Left cardiac atrium (tissue), 1 donor: ENCODE measurements around a stretch of chr19.

DNA sequence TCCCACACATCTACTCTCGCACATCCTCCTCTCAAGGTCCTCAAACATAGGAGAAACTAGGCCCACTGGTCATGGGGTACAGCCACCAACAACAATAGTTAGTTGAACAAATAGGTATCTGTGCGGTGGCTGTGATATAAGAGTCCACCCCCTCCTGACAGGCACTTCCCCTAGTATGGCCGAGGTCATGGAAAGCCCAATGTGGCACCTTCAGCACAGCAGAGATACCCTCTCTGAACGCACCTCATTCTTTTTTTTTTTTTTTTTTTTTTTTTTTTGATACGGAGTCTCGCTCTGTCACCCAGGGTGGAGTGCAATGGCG, 1.3 kb downstream of the ZNF552 start:
- PRO-cap: no peak

DNA sequence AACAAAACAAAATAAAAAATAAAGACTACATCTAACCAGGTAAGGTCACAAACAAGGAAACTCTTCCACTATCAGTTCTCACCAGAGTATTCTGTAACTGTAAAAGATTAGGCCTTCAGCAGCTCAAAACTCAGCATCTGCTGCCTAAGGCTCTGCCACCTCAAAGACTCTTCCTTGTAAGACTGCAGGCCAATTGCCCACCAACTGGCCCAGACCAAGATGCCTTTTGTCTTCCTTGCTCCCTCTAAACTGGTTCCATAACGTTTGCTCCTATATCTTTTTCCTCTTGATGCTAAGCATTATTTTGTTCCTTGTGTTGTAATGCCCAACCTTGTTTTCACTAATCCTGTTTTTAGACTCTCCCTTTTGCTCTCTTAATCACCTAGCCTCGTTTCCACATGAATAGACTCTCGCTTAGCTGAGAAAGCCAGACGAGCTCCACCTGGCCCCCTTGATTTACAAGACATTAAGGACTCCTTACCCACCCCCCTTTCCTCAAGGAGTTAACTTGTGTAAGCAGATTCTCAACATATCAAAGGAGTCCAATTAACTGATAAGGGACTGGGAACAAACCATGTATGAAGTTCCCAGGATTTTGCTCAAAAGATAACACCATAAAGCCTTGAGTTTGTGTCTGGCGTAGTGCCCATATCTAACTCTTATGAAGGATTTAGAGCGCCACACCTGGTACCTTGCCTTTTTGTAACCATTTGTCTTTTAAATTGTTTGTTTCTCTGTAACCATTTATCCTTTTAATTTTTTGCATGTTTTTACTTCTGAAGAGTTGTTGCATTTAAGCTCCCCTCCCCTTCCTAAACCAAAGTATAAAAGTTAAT, 1.4 kb downstream of the ZNF814 start:
- PRO-cap: no peak

GRCh38 chr19:57915526-57916201, 728 bp downstream of the ZNF417 start:
- PRO-cap: no peak

- PRO-cap: bidirectional peak, plus-strand start at chr19:58098482, minus-strand start at chr19:58098228
Observed at GRCh38 chr19:58098328-58099126, 496 bp upstream of the ZSCAN18 start.

GRCh38 chr19:58355728-58357055, 2.9 kb upstream of the A1BG start:
- PRO-cap: no peak

GRCh38 chr19:58385065-58385473, 2.0 kb upstream of the RPS5 start:
- PRO-cap: no peak

- PRO-cap: no peak
Observed at GRCh38 chr19:58407477-58408127, 847 bp upstream of the ZNF584 start.

DNA sequence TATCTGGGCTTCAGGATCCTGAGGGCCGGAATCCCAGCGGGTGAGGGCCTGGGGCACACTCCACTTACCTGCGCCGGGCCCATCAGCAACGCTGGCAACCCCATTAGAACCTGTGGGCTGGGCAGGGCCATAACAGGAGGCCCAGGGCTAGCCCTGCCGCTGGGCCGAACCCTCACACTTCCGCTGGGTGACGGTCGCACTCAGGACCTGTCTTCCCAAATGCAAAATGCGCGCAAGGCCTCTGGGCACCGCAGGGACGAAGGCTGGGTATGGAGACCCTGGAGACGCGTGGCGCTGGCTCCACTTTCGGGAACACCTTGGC, 301 bp downstream of the ZNF132 start:
- PRO-cap: no peak

DNA sequence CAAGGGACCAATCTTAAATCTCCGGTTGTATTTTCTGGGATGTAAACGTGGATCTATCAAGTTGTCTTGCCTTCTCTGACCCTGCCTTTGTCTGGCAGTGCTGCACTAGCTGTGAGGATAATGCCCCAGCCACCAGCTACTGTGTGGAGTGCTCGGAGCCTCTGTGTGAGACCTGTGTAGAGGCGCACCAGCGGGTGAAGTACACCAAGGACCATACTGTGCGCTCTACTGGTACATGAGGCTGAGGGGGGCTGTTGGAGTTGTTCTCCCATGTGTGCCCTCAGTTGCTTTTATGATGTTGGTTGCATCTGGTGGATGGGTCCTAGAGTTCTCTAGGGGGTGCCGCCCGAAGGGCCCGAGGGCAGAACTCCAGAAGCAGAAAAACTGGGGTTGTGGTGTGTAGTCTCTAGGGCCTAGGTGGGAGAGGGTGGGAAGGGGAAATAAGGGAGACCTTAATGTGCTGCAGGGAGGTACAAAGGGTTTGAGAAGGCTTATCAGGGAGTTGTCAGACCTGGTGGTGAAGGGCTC, 1.9 kb downstream of the TRIM28 start:
- PRO-cap: no peak

- PRO-cap: no peak
Observed at GRCh38 chr19:58550976-58551469, 3.9 kb downstream of the CHMP2A start.

- PRO-cap: no peak
Observed at GRCh38 chr19:58576189-58576504, 3.0 kb upstream of the MZF1 start.